Mesenchymal stem cell of adipose (primary cell): ENCODE results near the gene TRMT1.

- CAGE, long polyA plus RNA: no peak
Observed at GRCh38 chr19:13116589-13117155, at the start of gene TRMT1. TRMT1 (minus strand) TSS chr19:13116740.

DNA sequence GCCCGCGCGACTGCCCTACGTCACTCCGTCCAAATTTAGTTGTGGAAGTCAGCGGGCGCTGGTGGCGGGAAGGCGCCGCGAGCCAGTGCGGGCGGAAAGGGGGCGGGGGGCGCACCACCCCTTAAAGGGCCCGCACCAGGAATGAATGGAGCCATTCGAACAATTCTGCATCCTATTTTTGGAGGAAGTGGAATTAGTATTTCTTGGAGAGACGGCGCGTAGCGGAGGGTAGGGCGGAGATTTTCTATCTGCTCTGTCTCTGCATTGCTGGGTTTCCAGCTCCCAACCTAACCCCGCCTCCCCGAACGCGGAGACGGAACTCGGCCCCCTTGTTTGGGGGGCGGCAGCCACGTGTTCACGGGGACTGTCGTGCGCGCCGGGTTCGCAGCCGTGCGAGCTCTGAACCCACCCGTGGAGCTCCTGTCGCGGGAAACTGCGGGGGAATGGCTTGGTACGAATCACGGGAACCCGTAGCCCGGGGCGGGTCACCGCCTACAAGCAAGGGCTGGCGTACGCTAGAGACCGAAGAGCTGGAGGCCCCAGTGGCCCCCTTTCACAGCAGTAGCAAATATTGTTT lies 1.8 kb downstream of the IER2 start:
- CAGE, long polyA plus RNA: no peak

DNA sequence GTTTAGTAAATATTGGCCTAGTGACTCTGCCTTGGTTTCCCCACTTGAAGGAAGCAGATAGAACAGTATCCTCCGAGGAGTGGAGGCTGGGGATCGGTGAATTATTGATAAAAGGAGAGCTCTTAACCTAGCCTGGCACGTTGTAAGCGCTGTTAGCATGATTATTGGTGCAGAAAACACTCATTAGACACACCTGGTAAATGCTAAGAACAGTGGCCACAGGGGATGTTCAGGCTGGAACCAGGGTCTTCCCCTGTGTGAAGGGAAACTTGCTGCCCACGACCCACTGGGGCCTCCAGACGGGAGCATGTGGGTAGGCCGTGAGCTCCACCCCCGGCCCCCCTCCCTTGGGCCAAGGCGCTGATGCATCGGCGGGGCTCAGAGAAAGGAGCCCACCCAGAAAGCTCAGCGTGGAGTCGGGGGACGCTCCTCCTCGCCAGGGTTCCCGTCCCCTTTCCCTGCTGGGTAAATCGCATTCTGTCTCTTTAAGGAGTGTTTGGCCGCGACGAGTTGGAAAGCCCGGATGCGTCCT lies 2.3 kb downstream of the IER2 start:
- CAGE, long polyA plus RNA: no peak

DNA sequence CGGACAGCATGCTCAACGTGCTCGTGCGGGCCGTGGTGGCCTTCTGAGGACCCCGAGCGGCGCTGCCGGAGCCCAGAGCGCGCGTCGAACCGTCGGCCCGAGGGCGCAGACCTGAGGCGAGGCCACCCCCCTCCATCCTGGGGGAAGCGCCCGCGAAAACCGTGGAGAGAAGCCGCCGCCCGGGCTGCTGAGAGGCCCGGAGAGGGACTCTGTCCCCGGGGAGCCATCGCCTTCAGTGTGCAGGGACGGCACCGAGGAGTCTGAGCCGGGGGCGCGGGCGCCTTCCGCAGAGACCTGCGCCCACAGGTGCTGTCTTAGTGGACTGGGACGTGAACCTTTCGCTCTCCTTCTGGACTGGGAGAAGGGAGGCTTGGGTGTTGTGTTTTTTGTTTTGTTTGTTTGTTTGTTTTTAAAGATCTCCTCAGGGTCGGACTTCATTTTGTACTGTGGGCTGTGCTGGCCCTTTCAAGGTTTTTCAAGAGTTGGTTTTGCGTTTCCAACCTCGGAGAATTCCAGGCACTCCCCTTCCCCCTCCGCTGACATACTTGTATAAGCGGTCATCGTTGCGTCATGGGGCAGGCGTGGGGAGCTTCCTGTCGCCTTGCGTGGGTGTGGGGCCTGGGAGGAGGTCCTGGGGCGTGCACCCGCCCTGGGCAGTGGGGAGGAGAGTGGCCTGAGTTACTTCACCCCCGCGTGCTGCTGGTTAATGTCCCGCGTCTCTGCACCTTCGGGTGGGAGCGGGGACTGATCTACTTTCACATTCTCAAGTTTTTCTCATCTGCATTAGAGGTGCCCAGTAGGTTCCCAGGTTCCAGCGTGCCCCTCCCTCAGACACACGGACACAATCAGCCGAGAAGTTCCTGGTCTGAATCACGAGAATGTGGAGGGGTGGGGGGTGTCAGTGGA lies 3.9 kb downstream of the IER2 start:
- CAGE, long polyA plus RNA: no peak

DNA sequence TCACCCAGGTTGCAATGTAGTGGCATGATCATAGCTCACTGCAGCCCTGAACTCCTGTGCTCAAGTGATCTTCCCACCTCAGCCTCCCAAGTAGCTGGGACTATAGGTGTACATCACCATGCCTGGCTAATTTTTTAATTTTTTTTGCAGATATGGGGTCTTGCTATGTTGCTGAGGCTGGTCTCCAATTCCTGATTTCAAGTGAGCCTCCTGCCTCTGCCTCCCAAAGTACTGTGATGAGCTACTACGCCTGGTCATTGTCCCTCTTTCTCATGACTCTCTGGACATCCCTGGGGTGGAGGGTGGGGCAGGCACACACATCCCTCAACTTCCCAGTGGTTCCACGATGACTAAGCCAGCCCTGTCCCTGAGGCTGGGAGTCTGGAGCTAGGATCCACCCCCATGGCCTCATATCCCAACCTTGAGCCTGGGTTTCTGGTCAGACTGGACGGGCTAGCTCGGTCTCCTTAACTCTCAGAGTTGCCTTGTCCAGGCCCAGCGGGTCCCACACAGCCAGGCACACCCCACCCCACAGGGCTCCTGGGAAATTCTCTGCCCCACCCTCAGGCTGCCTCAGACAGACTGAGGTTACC lies 19.5 kb downstream of the IER2 start:
- CAGE, long polyA plus RNA: no peak

DNA sequence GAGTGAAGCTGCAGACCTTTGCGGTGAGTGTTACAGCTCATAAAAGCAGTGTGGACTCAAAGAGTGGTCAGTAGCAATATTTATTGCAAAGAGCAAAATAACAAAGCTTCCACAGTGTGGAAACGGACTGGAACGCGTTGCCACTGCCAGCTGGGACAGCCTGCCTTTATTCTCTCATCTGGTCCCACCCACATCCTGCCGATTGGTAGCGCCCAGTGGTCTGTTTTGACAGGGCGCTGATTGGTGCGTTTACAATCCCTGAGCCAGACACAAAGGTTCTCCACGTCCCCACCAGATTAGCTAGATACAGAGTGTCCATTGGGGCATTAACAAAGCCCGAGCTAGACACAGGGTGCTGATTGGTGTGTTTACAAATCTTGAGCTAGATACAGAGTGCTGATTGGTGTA lies 35.8 kb downstream of the IER2 start:
- CAGE, long polyA plus RNA: no peak

DNA sequence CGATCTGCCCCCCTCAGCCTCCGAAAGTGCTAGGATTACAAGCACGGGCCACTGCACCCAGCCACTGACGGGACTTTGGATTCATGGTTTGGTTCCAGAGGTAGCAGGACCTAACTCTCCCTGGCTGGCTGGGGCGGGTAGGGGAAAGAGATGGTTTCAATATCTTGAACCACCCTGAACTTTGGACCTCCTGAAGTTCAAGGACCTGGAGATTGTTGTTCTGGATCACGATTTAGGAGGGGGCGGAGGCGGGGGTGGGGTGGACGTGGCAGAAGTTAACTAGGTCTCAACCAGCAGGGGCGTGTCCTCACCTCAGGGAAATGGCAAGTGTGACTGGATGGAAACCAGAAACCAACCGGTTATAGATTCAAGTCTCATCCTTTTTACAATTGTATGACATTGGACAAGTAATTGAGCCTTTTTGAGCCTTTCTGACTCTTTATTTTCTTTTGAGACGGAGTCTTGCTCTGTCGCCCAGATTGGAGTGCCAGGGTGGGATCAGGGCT lies 40.9 kb downstream of the IER2 start:
- CAGE, long polyA plus RNA: no peak

DNA sequence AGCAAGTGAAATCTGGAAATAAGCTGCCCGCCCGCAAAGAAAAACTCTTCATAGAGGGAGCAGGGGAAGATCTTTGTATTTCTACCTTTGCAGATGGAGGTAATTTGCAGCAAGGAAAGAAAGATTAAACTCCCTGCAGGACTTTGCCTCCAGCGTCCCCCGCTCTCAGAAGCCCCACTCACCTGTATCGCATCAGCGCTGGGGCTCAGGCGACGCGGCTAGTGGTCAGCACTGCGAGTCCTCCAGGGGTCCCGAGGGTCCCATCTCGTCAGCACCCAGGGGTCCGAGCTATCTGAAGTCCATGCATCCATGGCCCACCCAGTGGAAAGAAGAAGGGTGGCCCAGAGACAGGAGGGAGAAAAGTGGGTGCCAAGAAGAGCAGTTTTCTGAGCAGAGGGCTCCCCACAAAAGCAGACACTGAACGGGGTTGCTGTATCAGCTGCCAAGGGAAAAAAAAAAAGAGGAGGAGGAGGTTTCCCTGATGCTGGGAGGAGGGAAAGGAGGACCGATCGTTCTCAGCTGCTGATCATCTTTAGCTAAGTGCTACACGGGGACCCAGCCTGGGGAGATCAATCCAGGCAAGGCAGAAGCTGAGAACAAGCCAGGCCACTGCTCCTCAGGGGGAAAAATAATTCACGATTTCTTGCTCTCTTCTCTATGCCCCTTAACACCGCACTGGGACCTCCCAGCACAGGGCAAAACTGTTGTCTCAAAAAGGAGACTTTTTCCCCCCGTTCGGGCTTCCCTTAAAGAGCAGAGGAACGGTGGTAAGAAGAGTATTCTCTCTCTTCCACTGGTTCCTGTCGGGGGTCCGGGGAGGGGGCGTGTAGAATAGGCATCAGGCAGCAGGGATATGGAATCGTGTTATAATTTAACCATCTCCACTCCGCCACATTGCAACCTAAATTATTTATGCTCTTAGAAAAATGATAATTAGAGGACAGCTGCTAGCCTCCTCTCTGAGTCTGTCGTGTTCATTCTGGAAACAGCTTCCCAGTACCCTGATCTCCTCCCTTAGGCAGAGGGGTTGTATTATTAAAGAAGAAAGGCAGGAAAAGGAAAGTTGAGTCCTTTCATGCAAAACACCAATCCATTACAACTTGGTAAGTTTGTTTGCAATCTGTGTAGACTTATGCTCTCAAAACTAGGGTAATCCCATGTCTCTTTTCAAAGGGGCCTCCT lies 117.8 kb upstream of the CACNA1A start:
- CAGE, long polyA plus RNA: no peak

- CAGE, long polyA plus RNA: no peak
Observed at GRCh38 chr19:13774945-13775268, 651 bp downstream of the C19orf53 start.

- CAGE, long polyA plus RNA: no peak
Observed at GRCh38 chr19:13834206-13834666, 39.0 kb downstream of the ZSWIM4 start.

DNA sequence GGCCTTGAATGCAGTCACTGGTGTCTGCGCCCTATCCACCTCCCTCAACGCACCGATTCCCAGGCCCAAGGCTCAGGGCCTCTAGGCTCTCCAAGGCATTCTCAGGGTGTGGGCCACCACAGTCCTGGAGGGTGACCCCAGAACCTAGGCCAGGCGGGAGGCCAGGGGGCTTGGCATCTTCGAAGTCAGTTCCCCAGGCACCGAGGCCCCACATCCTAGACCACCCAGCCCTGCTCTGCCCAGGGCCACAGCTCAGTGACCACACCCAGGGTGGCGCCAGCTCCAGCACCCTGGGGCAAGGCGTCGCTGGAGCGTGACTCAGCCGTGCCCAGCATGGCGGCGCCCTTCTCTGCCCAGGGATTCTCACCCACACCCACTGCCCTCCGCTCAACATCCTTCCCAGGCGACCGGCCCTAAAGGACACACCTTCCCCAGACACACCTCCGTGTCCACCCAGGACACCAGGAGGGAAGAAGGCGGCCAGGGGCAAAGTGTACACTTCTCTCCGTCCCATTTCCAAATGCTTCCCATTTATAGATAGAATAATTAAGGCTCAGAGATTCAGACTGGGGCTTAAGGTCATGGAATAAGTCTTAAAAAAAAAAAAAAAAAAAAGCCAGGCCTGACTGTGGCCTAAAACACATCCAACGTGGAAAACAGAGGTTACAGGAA lies 36.5 kb upstream of the NANOS3 start:
- CAGE, long polyA plus RNA: no peak

DNA sequence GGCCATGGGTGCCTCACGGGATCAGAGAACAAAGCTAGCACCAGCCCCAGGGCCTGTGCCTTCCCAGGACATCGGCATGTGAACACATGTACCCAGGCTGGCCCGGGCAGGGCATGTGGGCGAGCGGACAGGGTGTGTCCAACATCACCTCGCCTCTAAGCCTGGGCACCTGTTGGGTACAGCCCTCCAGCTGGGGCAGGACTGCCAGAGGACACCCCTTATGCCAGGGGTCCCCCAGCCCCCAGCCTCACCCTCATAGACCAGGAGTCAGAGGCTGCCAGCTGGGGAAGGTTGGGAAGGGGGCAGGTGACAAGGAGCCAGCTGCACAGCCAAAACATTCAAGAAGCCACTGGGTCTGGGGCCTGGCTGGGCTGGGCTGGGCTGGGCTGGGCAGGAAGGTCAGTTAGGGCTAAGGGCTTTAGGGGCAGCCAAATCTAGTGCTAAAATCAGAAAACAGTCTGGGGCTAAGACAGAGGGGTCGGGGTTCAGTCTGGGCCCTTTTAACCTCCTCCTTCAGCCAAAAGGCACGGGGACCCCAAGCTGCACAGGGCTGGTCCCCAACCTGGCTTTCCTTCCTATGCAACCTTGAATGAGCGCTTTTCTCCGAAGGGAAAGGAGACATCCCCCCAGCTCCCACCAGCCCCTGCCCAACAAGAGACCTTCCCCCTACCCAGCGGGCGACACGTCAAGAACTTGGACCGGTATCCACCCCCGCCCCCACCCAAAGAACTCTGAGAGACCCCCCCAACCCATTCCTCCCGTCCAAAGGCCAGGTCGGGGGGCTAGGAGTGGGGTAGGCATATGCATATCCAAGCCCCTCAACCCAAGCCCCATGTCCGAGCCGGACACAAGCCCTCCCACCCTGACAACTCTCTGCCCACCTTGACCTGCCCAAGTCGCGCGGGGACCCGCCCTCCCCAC lies 35.2 kb upstream of the NANOS3 start:
- CAGE, long polyA plus RNA: no peak

DNA sequence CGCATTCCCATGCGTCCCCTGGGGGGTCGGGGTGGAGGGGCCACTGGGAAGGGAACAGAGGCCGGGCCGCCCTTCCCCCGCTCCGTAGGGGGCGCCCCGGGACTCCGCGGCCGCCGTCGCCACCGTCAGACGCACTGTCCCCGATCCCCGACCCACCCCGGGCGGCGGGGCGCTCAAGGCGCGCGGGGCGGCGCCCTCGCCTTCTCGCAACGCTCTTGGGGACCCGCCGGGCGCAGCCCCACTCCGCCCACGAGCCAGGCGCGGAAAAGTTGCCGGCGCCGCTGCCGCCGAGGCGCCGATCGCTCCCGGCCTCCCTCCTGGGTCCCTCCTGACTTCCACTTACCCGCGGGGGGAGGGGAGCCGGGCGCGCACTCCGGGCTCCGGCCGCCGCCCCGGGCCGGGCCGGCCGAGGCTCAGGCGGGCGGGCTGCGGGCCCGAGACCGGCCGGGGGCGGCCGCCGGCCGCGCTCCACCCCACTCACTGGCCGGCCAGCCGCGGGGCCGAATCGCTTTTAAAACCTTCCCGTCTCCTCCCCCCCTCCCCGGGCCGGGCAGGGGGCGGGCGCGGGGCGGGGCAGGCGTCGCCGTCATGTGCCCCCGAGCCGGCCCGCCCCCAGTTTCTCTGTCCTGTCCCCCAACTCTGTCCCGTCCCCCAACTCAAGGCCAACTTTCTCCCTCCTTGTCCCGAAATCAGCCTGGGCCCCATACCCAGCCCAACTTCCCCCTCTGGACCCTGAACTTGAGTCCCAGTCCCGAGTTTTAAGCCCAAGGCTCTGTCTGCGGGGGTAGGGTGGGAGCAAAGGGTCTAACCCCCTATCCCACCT lies 34.3 kb upstream of the NANOS3 start:
- CAGE, long polyA plus RNA: no peak

DNA sequence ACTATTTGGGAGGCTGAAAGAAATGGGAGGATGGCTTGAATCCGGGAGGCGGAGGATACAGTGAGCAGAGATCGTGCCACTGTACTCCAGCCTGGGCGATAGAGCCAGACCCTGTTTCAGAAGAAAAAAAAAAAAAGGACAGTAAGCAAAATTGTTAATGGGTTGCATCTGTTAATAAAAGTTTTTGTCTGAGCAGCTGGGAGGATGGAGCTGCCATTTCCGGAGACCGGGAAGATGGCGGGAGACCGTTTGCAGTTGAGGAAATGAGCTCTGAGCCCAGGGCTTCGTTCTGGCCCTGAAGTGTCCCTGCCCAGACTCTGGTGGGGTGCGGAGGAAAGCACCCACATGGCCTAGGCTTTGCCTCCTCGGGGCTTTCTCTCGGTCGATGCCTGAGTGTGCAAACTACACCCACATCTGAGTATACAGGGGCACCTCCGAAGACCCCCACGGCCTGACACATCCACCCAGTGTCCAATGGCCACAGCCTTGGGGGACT lies 15.6 kb upstream of the NANOS3 start:
- CAGE, long polyA plus RNA: no peak

GRCh38 chr19:13865477-13866781 lies 11.0 kb upstream of the NANOS3 start:
- CAGE, long polyA plus RNA: no peak

GRCh38 chr19:13909489-13910027 lies 3.6 kb downstream of the CC2D1A start:
- CAGE, long polyA plus RNA: no peak

GRCh38 chr19:13985866-13986273 lies 20.2 kb downstream of the RFX1 start:
- CAGE, long polyA plus RNA: no peak

DNA sequence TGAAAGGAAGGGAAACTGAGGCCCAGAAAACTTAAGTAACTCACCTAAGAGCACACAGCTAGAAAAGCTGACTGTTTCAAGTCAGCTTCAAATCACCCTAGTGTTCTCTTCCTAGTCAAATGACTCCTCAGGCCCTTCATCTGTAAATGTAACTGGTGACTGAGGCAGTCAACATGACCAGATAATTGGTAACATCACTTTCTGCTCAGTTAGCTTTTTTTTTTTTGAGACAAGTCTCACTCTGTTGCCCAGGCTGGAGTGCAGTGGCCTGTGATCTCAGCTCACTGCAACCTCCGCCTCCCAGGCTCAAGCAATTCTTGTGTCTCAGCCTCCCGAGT lies 2.5 kb downstream of the RFX1 start:
- CAGE, long polyA plus RNA: no peak

DNA sequence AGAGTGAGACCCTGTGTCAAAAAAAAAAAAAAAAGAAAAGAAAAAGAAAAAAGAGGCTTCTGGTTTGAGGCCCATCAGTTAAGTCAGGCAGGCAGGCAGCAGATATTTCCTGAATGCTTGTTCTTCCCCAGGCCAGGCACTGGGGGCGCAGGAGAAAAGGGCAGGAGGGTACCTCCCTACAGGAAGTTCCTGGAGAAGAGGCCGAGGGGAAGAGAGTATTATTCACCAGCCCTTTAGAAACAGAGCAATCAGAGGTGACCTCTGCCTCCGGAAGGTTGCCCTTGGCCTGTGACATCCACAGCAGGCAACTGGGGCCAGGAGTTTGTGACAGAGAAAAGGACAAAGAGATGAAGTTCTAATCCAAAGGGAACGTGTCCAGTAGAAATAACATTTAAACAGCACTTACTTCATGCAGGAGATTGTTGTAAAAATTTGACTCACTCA lies 4.4 kb upstream of the RLN3 start:
- CAGE, long polyA plus RNA: no peak

DNA sequence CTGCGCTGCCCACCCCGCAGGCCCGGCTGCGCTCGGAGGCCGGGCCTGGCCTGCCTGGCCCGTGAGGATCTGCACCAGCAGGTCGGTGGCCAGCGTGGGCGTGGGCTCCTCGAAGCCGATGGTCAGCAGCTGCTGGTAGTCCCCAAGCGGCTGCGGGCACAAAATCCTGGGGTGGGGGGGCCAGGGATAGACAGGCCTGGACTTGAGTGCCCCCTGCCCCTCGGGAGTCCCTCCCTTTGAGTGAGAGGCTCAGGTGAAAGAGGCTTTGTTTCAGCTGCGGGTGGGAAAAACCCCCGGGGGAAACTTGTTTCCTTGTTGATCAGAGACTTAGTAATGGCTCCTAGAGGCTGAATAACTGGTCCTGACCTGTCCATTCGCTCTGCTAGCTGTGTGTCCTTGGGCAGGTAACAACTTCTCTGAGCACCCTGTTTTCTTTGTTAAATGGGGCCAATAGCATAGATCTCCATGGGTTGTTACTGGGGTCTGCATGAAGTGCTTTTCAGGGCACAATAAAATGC lies 3.7 kb downstream of the C19orf67 start:
- CAGE, long polyA plus RNA: no peak